BJ (cell line): ENCODE results near the genes OR4K1, PNP and RNASE7.

GRCh38 chr14:19930577-19931103 is at the start of gene OR4K1:
Gene OR4K1, plus strand, starts transcription at chr14:19930917.
- CAGE, long polyA plus RNA: no peak
- RRBS: no CpG with 5 or more reads among the region's 4 CpGs

GRCh38 chr14:20417276-20418222 is 4.2 kb upstream of the TEP1 start:
- CAGE, long polyA plus RNA: no peak
- RRBS: no CpG with 5 or more reads among the region's 7 CpGs

DNA sequence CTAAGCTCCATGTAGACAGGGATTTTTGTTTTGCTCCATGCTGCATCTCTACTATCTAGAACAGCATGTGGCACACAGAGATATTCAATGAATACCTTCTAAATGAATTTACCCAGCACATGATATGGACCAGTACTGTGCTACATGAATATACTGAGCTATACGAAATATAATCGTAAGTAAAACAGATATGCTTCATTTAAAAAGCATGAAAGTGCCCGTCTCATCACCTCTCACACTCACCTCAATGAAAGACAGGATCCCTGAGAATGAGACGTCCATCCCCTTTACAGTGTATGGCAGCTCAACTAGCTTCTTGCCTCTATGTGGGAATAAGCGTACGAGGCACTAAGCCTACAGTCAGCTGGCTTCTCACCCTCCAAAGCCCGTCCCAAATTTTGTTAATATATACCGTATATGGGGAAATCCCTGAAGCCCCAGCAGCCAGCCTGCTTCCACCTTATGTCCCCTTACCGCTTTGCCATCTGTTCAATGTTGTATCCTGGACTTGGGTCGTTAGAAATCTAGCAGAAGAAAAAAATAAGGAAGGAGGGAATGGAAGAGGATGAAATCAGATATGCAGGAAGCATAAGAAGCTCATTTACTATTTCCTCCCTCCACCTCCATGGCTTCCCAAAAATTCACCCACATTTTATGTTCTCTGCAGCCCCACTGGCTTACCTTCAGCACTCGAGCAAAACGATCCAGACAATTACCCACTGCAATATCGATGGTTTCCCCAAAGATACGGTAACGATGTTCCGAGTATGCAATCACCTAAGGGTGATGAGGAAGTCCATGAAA is 5.9 kb downstream of the OSGEP start:
- CAGE, long polyA plus RNA: no peak
- RRBS: no CpG with 5 or more reads among the region's 16 CpGs

DNA sequence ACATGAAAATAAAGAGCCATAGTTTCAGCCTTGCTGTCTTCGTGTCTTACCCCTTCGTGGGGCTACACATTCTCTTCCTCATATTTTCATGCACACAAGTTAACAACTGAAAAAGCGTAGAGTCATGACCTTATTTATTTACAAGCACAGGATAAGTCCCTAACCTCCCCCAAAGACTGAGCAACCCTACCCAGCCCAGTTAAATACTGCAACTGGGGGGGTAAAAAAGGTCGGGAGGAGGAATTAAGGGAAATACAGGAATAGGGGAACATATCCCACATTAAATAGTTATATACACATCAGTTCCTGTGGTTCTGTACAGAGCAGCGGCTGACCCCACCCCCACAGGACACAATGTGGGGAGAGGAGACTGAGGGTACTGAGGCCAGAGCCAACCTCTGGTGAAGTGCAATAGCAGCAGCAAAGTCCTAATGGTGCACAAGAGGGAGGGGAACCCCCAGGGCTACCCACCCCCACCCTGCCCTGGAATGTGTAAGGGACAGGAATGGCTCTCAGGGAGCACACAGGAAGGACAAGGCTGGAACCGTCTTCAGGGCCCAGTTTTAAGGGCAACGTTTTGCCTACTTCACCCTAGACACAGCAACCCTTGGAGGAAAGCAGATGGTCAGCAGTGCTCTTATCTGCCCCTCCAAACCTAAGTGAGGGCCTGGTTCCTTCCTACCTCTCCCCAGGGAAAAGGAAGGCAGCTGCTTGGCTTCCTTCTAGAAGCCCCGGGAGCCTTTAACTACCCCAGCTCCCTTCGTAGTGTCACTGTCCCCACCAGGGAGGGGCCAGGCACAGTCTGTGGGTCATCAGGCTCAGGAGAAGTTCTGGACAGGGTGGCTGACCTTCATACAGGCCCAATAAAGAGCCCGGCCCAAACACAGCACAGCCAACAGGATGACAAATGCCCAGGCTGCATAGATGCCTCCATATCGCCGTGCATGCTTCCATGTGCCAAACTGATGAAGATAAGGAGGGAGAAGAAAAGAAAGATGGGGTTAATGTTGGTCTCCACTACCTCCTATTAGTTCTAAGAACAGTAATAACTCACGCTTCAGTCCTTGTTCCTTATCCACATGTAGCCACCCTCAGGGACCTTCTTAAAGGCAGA is 3.1 kb downstream of the APEX1 start:
- CAGE, long polyA plus RNA: no peak
- RRBS: no CpG with 5 or more reads among the region's 13 CpGs

DNA sequence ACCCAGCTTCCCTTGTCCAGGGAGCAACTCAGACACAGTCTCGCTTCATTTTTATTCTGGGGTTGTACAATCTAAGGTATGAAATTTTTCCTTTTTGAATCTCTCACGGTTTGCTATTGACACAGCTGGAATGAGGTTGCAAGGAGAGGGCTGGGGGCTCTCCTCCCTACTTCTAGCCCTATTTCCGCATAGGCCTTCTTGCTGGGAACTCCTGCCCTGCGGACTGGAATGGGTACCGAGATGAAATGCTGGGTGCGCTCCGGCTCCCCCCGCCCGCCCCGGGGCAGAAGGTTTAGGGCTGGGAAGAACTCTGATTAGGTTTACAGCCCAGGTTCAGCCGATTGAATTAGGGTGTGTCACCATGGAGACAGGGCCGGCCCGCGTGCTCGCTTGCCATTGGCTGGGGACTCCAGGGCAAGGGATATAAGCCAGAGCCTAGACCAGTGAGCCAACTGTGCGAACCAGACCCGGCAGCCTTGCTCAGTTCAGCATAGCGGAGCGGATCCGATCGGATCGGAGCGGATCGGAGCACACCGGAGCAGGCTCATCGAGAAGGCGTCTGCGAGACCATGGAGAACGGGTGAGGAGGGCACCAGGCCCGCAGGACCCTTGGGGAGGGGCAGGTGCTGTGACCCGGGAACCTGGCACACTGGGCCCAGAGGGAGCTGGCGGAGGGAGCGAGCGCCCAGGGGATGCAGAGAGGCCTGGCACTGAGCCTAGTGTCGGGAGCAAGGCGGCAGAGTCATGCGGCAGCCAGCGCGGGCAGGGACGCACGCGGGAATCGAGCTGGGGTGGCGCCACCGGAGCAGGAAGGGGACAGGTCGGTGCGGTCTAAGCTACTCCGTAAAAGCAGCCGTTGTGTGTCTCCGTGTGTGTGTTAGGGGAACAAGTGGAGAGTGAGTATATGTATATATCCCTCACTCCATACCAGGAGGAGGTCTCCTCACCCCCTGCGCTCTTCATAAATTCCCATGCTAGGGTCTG is at the start of gene PNP:
TSS of gene PNP (plus strand) at position 451 of the 984 bp plus-strand sequence.
- CAGE, long polyA plus RNA: no peak
- RRBS: under 1% methylated on average over 19 of the region's 51 CpGs

GRCh38 chr14:20479315-20479788 is 10.1 kb downstream of the PNP start:
- CAGE, long polyA plus RNA: no peak
- RRBS: no CpG with 5 or more reads among the region's 4 CpGs

GRCh38 chr14:20602560-20602844 is 11.3 kb upstream of the RNASE12 start:
- CAGE, long polyA plus RNA: no peak
- RRBS: no CpG with 5 or more reads among the region's 3 CpGs

GRCh38 chr14:20685900-20686450 is 1.6 kb downstream of the RNASE4 start:
- CAGE, long polyA plus RNA: no peak
- RRBS: no CpG with 5 or more reads among the region's 9 CpGs

- CAGE, long polyA plus RNA: no peak
These were observed 26.7 kb downstream of the ANG start for GRCh38 chr14:20715405-20715621.

- CAGE, long polyA plus RNA: no peak
- RRBS: no CpG with 5 or more reads among the region's 12 CpGs
These were observed 937 bp downstream of the RNASE6 start for GRCh38 chr14:20781602-20782808.

GRCh38 chr14:21042042-21042868 is at the start of gene RNASE7:
Gene RNASE7, plus strand, starts transcription at chr14:21042362.
- CAGE, long polyA plus RNA: no peak
- RRBS: no CpG with 5 or more reads among the region's 12 CpGs

GRCh38 chr14:21085059-21085932 is 13.2 kb downstream of the ZNF219 start:
- CAGE, long polyA plus RNA: no peak
- RRBS: no CpG with 5 or more reads among the region's 16 CpGs

DNA sequence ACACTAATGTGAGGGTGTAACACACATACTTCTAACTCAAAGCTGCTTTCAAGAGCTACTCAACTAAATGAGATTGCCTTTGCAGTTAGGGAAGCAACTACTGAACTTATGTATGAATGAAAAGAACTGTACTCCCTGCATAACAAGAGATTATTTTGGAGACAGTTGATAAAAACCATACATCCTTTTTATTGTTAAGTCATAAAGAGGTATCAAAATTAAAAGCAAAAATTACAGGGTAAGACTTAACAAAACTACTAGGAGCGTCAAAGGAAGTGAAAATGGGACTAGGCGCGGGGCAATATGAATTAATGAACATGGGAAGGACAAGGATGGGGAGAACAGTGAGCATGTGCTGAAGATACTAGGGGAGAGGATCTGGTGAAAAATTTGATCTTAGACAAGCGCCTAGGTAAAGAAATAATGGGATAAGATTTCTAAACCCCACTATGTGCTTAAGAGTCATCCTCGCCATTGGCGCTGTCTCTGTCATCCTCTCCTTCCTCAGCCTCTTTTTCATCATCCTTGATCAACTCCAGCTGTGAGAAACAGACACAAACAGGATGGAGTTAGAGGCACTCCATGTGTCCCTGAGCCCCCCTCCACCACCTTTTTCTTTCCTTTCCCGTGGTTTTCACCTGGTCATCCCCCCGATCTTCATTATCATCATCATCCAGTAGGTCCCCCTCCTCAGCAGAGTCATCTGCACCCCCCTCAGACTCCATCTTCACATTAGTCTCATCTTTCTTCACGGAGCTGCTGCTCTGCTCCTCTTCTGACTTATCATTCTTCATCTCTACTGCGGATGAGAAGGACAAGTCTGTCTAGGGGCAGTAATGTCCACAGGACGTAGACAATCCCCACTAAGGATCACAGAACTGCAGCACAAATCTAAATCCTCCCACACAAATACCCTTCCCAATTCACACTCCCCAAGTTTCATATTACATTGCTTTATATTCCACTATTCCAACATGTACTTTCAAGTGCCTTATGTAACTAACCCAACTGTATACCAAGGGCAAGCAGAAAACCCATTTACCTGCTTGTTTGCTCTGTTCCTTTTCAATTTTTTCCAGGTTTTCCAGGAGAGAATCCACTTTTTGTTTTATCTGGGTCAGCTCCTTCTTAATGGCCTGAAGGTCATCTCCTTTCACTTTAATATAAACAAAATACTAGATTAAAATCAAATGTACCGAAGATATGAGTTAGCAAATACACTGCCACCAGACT is 55.3 kb upstream of the OR5AU1 start:
- CAGE, long polyA plus RNA: no peak
- RRBS: no CpG with 5 or more reads among the region's 12 CpGs

DNA sequence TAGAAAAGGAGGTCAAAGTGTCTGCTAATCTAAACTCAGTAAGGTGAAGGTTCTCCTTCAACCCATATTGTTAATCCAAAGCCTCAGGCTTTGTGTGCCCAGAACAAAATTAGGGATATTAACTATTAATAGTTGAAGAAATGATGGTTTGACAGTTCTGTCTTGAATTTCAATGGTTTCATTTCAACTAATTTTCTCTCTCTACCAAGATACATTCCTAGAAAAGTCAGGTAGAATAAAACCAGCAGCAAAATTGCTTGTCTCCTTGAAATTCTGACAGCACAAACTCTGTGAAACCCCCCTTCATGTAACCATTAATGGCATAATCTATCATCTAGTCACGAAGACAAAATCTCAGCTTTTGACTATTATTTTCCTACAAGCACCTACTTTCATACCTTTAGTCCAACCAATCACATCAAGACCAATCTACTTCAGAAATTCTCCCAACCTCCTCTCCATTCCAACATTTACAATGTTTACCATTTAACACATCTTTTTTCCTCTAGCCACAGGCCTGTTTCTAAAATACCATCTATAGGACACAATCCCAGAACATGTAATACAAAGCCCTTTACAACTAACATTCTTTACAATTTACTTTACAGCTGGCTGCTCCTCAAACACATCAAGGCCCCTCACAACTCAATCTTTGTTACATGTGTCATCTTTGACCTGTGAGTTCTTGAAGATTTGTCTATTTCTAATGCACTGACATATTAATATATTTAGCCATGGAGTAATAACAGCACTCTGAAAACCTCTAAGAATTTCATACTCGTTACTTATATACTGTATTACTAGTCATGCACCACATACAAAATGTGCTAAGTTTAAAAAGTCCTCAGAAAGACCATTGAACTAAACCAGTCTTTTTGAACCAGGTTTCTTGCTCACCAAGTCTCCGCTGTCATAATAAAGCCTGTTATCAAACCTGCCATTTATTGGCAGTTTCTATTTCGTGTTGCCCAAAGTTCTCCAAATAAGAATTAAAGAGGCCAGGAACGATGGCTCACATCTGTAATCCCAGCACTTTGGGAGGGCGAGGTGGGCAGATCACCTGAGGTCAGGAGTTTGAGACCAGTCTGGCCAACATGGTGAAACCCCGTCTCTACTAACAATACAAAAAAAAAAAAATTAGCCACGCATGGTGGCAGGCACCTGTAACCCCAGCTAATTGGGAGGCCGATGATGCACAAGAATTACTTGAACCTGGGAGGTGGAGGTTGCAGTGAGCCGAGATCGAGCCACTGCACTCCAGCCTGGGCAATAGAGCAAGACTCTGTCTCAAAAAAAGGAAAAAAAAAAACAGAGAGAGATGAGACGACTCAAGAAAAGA is 44.6 kb downstream of the HNRNPC start:
- CAGE, long polyA plus RNA: no peak
- RRBS: no CpG with 5 or more reads among the region's 12 CpGs

GRCh38 chr14:21227106-21228250 is 41.8 kb downstream of the HNRNPC start:
- CAGE, long polyA plus RNA: no peak
- RRBS: no CpG with 5 or more reads among the region's 9 CpGs

GRCh38 chr14:21234961-21235481 is 34.2 kb downstream of the HNRNPC start:
- CAGE, long polyA plus RNA: no peak
- RRBS: no CpG with 5 or more reads among the region's 6 CpGs

- CAGE, long polyA plus RNA: no peak
- RRBS: no CpG with 5 or more reads among the region's 8 CpGs
These were observed 12.6 kb downstream of the HNRNPC start for GRCh38 chr14:21256560-21257141.

DNA sequence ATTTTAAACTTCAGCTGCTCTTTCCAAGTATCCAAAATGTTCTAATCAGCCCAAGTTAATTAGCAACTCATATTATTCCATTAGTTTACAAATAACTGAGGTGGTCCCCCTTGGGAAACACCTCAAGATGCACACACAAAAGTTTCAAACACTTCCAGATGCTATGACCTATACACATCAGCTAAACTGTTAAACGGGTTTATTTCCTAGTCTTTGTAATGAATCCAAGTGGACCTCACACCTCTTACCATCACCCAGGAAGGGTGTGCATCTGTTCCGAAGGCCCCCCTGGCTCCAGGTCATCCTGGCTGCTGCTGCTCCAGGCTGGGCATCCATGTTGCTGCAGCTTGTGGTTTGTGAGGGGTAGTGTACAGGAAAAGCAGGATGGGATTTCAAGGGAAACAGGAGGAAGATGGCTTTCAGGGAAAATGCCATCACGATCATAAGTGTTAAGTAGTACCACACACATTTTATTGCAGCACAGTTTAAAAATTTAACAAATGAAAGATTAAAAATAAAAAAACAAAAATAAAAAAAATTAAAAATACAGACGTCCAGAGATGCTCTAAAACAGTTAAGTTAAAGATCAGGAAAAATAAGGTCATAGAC is 6.8 kb downstream of the HNRNPC start:
- CAGE, long polyA plus RNA: no peak
- RRBS: no CpG with 5 or more reads among the region's 4 CpGs

DNA sequence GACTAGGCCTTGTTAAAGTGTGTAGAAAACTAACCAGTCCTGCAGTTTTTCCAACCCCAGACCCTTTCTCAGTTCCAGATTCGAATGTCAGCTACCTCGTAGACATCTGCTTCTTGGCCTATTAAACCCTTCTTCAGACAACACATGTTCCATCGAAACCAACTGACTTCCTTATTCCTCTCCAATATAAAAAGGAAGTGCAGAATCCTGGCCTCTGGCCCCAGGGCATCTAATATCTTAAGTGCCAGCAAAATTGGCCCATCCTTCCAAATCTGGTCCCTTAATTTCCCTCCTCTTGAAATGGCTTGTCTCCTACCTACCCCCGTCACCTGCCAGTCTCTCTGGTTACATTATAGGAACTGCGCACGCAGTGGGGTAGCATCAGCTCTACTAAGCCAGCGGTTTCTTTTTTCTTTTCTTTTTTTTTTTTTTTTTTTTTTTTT is 770 bp upstream of the HNRNPC start:
- CAGE, long polyA plus RNA: no peak
- RRBS: no CpG with 5 or more reads among the region's 7 CpGs

DNA sequence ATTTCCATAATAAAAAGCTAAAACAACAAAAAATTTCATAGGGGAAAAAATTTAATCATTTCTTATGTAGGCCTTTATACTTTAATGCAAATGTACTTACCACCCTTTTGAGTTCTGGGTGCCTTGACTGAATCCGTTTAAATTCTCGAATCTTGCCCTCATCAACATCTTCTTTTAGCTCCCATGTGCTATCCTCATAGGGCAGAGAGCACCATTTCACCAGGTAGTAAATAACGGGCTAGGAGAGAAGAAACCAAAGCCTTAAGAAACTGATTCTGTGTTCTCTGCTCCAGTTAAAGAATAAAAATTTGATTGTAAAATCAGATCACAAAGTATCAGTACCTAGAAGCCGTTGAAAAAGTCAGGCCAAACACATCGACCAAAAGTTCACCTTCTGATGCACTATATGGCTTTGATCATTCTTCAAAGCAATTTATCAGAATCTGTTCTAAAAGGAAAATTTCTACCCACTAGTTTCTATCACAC is 26.0 kb upstream of the SUPT16H start:
- CAGE, long polyA plus RNA: no peak
- RRBS: no CpG with 5 or more reads among the region's 5 CpGs